Foreskin fibroblast (primary cell): ENCODE measurements around a stretch of chr20.

- RRBS = no CpG with 5 or more reads among the region's 2 CpGs
These were observed 19.9 kb downstream of the SPTLC3 start for GRCh38 chr20:13028760-13028983.

DNA sequence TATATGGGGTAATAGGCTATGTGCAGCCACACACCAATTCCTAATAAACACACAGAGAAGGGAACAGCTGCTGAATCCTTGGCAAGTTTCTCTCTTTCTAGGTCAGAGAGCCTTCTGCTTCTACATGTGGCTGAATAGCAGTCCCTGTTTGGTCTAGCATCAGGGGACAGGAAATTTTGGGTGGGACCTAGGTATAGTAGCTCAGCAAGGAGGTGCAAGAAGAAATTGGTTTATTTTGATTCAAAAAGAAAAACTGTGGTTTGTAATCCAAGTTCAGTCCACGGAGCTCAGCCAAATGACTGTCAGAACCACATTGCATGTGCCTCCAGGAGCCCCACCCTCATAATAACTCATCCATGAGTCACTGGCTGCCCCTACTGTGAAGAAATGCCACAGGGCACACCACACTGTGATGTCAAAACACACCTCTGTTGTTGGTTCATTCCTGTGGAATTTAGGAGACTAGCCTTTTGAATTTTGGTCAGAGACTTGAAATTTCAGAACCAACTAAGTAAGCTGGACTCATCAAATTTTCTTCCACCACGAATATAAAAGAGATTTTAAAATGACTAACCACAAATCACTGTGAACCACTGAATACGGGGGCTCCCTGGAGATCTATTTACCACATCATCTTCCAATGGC, 21.2 kb downstream of the SPTLC3 start:
- RRBS = no CpG with 5 or more reads among the region's 3 CpGs

- RRBS = no CpG with 5 or more reads among the region's 2 CpGs
These were observed 179.4 kb downstream of the TASP1 start for GRCh38 chr20:13459189-13459774.

- RRBS = no CpG with 5 or more reads among the region's 1 CpG
These were observed 18.1 kb downstream of the ESF1 start for GRCh38 chr20:13766640-13766983.

- RRBS = no CpG with 5 or more reads among the region's 2 CpGs
These were observed 66.7 kb downstream of the NDUFAF5 start for GRCh38 chr20:13851508-13851867.

GRCh38 chr20:13995830-13996458, 628 bp downstream of the MACROD2 start:
- RRBS = 2% methylated on average over 19 of the region's 66 CpGs

GRCh38 chr20:14127158-14127725, 131.9 kb downstream of the MACROD2 start:
- RRBS = no CpG with 5 or more reads among the region's 2 CpGs

- RRBS = no CpG with 5 or more reads among the region's 5 CpGs
These were observed 597.0 kb downstream of the KIF16B start for GRCh38 chr20:15976275-15976699.

- RRBS = no CpG with 5 or more reads among the region's 1 CpG
These were observed 3.8 kb downstream of the KIF16B start for GRCh38 chr20:16569471-16569871.

DNA sequence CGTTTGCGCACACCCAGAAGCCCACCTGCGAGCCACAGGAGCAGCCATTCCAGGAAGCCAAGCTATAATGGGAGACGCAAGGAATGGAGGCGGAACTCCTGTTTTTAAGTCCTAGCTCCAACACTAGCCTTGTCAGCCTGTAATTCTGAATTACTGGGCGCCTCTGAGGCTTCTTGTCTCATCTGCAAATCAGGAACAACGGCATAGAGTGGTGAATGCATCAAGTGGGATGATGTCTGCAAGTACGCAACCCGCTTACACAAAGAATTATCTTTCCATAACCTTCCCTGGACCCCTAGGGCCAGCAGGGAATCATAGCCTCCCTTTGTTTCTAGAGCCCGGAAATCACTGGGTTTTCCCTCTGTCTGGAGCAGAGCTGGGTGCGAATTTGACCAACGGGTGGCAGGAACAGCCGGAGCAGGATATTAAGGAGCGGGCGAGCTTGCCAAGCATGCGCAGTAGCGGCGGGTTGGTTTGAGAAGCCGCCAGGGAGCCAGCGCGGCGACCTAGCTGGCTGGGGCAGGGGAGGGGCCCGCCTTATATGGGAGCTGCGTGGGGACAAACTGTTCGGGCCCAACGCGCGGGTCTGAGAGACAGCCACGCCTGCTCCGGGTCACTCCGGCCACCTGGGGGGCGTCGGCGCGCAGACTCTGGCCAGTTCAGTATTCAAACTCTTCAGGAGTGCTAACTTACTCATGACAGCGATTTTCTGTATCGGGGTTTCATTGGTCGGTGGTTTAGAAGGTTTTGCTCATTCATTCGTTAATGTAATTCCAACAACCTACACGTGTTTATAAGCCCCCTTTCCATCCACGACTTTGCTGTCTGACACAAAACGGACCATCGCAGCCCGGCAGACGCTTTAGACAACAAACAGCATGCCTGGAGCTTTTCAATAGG, 1.5 kb upstream of the KIF16B start:
- RRBS = 5% methylated on average over 4 of the region's 45 CpGs

GRCh38 chr20:17590070-17590753, 20.3 kb downstream of the DSTN start:
- RRBS = no CpG with 5 or more reads among the region's 2 CpGs

- RRBS = no CpG with 5 or more reads among the region's 17 CpGs
These were observed 46.0 kb downstream of the DSTN start for GRCh38 chr20:17615781-17616369.

DNA sequence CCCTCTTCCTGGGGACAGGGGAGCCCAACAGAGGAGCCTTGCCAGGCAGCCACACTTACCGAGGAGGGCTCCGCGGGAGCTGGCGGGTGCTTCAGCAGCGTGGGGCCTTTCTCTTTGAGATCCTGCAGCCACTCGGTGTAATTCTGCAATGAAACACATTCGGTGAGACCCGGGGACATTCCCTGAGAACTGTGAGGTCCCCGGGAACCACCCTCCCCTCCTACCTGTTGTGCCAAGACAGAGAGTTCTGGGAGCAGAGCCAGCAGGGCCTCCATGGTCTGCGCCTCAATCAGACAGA, 51.7 kb downstream of the DSTN start:
- RRBS = no CpG with 5 or more reads among the region's 10 CpGs

GRCh38 chr20:17637411-17637940, 44.6 kb downstream of the RRBP1 start:
- RRBS = no CpG with 5 or more reads among the region's 8 CpGs

GRCh38 chr20:17674648-17675518, 7.2 kb downstream of the RRBP1 start:
- RRBS = no CpG with 5 or more reads among the region's 9 CpGs

GRCh38 chr20:17693234-17694115, 6.3 kb upstream of the BANF2 start:
- RRBS = no CpG with 5 or more reads among the region's 23 CpGs

DNA sequence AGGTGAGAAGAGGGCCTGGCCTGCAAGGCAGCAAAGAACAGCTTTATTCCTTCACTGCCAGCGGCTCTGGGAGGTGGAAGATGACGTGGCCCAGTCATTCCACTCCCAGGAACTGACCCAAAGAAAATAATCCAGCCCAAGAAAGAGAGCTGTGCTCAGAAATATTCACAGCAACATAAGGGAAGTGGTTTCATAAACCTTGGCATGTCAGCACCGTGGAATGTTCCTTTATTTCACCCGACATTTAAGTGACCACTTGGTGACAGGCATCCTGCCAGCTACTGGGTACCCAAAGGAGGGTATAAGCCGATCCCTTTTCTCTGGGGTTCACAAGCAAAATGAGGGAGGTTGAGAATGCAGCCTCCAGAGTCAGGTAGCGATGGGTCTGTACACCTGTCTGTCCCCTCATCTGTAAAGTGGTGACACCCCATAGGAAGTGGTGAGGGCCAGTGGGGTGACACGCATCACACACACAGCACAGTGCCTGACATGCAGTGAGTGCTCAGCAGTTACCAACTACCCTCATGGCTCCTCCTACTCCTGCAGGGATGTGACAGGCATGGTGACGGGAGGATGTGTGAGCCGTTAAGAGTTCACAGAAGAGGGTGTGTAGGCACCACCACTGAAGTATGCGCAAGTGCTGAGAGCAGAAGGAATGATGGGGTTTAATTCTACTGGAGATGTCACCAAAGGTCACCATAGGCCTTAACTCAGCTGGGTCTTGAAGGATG, 124.9 kb downstream of the SNX5 start:
- RRBS = no CpG with 5 or more reads among the region's 10 CpGs

DNA sequence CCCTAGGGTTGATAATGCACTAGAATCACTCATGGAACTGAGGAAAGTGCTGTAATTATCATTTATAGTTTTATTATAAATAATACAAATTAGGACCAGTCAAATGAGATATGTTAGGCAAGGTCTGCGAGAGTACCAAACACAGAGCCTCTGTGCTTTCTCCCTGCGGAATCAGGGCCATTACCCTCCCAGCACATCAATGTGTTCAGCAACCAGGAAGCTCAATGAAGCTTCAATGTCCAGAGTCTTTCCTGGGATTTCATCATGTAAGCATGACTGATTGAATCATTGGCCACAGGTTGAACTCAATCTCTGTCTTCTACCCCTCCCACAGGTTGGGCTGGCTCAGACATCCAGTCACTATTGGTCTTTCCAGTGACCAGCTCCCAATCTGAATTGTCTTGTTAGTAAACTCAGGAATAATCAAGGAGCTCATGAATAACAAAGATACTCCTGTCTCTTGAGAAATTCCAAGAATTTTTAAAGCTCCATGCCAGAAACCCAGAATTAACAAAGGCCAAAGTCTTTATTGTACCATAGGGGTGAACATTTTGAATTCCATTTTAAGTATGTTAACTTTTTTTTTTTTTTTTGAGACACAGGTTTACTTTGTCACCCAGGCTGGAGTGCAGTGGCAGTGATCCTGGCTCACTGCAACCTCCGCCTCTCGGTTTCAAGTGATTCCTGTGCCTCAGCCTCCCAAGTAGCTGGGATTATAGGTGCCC, 2.7 kb upstream of the DTD1 start:
- RRBS = no CpG with 5 or more reads among the region's 4 CpGs

- RRBS = no CpG with 5 or more reads among the region's 1 CpG
These were observed 179.7 kb upstream of the SLC24A3 start for GRCh38 chr20:19032721-19033235.

GRCh38 chr20:19211587-19211977, 860 bp upstream of the SLC24A3 start:
- RRBS = 6% methylated on average over 3 of the region's 24 CpGs